Osteocyte (in vitro differentiated cells): Measurements from ENCODE around the gene TXNDC11.

DNA sequence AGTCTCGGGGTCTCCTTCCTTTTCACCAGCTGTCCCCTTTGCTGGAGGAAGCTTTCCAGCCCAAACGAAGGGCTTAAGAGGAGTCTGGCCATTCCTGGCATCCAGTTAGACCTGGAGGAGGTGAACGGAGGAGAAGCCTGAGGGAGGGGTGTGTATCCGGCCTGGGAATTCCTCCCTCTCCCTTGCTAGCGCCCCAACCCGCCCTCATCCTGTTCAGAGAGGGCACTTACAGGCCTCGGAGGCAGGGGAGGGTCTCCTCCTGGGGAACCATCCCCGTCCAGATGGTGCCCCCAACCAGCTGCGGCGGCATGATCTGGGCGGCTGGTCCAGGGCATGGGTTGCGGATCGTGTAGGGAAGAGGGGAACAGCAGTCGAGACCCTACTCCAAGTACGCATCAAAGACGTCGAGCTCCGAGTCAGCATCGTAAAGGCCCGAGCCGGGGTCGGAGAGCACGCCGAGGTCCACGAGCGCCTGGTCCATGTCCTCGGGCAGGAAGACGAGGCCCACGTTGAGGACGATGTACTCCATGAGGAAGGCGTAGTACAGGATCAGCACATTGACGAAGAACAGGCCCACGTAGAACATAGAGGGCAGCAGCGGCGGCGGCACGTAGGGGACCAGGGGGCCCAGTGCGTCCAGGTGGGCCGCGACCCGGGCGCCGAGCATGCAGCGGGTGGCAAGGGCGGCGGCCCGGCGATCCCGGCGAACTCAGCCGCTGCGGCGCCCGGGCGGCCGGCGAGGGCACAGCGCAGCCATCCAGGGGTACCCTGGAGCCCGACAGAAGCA is 736 bp downstream of the DEXI start:
- PRO-cap: no peak

- PRO-cap: no peak
These were observed 914 bp upstream of the CLEC16A start for GRCh38 chr16:10943458-10943841.

GRCh38 chr16:10957785-10958043 is 13.3 kb downstream of the CLEC16A start:
- PRO-cap: no peak

- PRO-cap: no peak
These were observed 150.5 kb downstream of the CLEC16A start for GRCh38 chr16:11094818-11095405.

DNA sequence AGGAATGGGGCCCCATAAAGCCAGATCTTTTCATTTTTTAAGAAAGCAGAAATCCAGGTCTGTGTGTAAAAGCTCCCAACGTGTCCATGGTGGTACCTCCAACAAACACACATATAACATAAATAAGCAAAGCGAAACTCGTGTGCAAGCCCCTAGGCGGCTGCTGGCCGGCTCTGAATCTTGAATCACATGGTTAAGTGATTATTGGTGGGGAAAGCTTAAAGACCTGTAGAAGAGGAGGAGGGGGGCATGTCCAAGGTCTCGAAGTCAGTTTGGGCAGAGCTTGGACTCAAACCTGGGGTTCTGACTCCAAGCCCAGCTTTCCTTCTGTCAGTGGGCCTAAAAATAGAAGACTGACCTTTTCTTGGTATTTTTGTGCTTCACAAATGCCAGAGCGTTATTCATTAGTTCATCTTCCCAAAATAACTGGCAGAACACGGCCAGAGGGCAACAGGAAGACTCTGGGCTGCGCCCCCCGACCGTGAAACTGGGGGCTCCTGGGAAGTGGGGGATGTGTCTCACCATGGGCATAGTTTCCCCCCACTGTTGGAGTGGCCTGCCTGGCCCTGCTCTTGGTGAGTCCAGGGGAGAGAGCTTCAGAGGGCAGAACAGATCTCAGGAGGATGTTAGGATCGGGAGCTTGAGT is 94.1 kb downstream of the SOCS1 start:
- PRO-cap: no peak

- PRO-cap: no peak
These were observed 50.5 kb downstream of the SOCS1 start for GRCh38 chr16:11205454-11205994.

DNA sequence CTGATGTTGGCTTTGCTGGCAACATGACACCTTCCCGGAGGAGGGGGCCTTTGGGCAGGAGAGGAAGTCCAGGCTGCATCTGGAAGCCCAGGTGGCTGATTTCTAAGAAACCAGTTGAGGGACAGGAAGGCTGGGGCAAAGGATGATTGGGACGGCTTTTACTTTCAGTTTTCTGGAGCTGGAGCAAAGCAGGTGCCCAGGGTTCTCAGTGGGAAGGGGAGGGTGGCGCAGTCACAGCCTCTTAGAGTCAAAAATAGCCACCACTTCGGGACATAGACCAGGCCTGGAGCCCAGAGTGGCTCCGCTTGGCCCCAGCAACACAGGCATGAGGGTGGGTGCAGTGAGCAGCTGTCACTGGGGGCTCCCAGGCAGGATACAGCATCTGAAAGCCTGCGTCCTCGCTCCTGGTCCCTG is 15.2 kb downstream of the SOCS1 start:
- PRO-cap: no peak

DNA sequence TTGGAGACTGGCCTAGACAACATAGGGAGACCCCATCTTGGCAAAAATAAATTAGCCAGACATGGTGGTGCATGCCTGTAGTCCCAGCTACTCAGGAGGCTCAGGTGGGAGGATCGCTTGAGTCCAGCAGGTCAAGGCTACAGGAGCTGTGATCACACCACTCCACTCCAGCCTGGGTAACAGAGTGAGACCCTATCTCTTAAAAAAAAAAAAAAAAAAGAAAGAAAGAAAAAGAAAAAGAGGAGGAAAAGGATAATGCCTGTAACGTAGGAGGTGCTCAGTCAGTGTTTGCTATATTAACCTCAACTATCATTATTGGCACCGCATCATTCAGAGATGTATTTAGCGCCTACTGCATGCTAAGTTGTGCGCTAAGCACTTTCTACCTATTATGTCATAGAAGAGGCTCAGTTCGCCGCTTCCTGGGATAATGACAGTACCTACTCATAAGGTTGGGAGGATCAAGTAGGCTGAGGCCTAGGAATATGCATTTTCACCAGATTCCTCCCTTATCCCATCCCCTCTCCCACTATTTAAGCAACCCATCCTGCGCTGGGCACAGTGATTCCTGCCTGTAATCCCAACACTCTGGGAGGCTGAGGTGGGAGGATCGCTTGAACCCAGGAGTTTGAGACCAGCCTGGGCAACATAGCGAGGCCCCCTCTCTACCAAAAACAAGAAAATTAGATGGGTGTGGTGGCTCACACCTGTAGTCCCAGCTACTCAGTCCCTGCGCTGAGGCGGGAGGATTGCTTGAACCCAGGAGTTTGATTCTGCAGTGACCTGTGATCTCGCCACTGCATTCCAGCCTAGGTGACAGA is 4.8 kb downstream of the SOCS1 start:
- PRO-cap: no peak

DNA sequence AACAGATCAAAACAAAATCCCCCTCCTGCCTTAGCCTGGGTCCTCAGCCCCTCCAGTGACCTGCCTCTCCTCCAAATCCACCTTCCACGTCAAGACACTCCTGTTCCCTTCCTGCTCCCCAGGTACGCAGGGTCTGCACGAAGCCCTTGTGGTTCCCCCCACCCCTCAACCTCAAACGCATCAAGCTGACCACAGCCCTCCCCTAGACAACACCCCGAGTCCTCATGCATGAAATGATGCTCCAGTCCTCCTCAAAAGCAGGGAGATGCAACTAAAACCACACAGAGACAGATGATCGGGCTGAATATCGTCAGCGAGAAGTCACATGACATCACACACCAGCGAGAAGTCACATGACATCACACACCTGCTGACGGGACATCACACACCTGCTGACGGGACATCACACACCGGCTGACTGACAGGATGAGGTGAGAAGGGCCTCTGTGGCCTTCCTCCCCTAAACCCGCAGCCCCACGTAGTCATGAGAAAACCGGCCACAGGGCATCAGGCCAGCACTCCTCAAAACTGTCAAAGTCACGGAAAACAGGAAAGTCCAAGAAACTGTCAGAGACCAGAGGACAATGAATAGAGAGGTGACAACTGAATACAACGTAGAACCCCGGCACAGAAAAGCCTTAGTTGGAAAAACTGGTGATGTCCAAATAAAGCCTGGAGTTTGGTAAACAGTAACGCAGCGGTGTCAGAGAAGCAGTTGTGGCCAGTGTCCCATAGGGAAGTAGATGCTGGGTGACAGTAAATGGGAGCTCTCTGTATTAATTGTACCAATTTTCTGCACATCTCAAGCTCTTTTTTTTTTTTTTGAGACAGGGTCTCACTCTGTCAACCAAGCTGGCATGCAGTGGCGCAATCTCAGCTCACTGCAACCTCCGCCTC is 14.3 kb downstream of the LITAF start:
- PRO-cap: no peak

- PRO-cap: no peak
These were observed 5.2 kb downstream of the LITAF start for GRCh38 chr16:11581346-11582166.

DNA sequence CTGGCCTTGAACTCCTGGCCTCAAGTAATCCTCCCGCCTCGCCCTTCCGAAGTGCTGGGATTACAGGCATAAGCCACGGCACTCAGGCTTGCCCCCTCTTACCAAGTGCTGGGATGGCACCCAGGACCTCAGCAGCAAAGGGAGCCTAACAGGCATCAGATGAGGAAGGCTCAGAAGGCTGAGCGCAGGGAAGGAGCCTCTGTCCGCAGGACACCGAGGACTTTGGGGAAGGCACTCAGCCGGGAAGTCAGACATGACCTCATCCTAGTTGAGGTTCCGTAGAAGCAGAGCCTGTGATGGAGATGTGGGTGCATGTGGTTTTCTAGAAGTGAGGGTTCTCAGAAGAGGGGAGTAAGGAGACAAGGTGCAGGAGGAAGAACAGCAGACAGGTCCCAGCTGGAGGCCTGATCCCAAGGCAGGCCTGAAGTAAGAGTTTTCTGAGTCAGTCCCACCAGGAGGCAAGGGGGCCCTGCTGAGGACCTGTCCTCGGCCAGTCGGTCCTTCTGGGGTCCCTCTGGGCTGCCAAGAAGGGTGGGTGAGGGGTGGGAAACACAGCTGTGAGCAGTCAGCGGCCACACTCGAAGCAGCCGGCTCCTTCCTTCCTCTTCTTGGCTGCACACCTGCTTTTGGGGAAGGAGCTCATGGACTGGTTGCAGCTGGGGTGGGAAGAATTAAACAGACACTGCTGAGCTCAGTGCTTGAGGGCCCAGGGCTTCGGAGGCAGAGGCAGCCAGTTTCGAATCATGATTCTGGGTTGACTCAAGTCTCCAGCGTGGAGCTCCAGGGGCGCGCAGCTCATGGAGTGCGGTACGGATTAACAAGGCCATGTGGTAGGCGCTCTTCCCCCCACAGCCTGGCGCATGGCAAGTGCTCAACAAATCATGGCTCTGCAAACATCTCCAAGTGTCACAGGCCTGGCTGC is 39.0 kb upstream of the SNN start:
- PRO-cap: no peak

DNA sequence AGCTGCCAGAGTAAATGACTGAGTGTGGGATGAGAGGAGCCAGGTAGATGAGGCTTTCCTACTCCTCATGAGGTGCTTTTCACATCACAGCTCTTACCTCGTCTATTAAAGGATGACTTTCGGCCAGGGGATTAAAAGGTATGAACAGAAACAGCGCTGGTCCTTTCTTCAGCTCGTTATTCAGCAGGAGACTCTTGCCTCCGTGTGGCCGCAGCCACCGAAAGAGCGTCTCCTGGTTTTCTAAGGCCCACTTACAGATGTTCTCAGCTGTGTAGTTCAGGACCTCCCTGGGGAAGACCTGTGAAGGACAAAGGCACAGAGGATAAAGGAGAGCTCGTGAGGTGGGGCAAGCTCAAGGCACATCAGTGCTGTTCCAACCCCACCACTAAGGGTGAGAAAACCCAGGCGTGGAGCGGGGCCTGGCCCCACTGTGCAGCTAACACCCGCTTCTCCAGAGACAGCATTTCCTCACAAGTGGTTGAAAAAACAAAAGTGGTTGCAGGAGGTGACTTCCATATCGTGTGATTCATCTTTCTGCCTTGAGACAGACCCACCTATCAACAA is 29.9 kb downstream of the SNN start:
- PRO-cap: no peak

DNA sequence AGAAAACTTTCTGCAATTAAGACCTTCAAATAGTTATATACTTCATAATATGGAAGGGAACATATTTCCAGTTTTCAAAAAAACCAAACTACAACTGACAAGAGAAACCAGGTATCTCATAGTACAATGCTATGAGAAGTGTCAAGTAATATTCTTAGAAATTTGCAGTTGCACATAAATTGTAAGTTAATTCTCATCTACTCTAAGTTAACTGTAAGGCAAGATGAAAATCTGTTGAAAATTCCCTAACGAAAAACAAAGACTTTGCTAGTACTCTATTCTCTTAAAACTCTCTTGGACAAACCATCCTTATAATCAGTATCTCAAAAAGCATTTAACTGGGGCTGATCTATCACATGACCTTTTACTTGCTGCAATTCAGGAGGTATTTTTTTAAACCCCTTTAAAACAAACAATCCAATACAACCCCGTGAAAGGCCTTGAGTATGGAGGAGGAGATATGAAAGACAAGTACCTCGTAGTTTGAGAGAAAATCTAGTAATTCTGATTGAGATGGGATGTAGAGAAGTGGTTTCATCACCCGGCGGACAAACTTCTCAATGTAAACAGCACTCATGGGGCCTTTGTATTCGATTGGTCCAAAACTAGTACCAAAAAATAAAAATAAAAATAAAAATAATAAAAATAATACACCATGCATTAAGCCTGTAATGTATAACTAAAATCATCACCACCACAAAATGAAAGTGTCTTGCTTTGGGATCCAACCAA is 12.3 kb downstream of the TXNDC11 start:
- PRO-cap: no peak

- PRO-cap: unidirectional peak, plus-strand start at chr16:11742285; bidirectional peak, plus-strand start at chr16:11743145, minus-strand start at chr16:11742725
These were observed at the start of gene TXNDC11 for GRCh38 chr16:11741917-11742923. Gene TXNDC11 (minus strand): TSS chr16:11742857.

- PRO-cap: no peak
These were observed 34.1 kb downstream of the SNX29 start for GRCh38 chr16:12010645-12011077.

GRCh38 chr16:12038486-12039087 is 62.1 kb downstream of the SNX29 start:
- PRO-cap: no peak

DNA sequence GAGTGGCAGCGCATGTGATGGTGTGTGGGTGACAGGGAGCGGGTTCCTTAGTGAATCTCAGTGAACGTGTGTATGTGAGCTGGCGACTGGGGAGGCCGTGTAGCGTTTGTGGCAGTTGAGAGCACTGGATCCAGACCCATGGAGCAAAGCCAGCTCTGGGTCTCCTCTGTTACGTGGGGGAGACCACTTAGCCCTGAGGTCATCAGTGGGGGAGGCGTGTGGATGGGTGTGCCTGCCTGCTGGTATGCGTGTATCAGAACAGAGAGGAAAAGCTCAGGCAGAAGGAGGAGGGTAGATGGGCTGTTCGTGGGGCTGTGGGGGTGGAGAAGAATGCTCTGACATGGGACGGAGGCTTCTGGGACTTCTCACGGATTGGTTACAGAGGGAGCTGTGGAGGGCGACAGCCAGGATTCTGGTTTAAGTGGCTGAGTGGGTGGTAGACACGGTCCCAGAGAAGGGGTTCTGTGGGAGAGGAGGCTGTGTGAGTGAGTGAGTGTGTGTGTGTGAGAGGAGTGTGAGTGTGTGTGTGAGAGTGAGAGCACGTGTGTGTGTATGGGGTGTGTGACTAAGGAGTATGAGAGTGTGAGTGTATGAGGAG is 193.8 kb downstream of the SNX29 start:
- PRO-cap: no peak

DNA sequence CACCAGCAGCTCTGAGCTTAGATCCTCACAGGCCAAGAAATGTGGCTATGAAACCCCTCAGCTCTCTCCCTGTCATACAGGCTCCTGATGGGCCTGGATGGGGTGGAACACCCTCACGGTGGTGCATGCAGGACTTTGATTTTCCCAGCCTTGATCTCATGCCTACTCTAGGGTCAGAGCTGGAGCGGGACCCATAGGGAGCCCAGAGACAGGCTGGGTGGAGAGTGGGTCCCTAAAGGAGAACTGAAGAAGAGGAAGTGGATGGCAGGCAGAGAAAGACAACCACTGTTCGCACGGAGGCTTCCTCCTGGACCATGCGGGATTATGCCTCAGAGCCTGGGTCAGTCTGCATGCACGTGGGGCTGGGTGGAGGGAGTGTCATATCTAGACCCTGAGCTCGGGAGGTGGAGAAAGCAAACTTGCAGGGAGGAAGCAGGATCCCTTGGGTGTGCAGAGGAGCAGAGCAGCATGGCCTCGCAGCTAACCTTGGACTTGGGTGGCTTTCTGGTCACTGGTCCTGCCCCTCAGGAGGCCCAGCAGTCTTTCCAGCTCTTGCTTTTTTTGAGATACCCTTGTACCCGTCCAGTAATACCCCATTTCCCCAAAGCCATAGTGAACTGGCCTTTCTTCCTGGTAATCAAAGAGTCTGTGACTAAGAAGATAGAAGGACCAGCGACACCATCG is 344.3 kb downstream of the CPPED1 start:
- PRO-cap: no peak

DNA sequence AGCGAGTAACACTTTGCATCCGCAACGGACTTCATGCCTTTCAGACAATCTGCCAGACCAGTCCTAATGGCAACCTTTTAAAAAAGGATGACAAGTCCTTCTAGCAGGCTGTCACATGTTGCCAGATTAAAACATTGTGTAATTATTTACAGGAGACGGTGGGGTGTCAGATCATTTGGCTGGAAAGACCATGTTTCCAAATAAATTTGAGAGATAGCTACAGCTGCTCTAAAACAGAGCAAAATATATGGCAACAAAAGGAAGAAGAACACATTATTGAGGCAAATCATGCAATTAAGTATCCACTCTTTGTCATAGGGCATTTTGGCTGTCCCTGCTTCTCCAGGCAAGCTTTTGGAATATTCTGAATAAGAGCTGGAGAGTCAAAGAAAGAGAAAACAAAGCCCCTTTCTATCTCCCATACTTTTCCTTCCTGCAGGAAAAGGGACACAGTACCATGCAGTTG is 46.0 kb downstream of the CPPED1 start:
- PRO-cap: no peak

- PRO-cap: no peak
These were observed 21.8 kb upstream of the ERCC4 start for GRCh38 chr16:13898023-13898696.